H9 (cell line): ENCODE results near the genes CTSV, CCDC180 and ANP32B.

DNA sequence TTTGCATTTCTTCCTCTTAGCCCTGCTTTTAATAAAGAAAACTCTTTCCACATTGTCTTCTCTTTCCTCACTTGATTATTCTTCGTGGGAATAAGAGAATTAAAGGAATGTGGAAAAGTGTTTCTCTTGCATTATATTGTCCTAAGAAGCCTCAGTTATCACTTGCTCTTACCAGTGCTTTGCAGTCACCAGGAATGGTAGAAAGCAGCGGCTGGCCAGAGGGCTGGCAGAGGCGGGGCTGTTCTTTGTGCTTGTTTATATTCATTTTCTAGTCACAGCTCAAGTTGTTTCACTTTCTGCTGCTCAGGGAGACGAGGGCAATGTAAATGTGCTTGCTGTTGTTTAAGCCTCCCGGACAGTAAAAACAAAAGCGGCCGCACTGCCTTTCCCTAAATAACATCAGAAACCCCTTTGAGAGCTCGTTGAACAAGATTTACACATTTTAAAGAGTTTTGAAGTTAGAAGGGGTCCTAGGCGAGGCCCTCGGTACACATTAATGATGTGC lies 164.7 kb downstream of the HSD17B3 start:
- PRO-cap = no peak

GRCh38 chr9:96342294-96342628 lies 40.3 kb upstream of the HSD17B3 start:
- PRO-cap = no peak

- PRO-cap = no peak
These were observed 38.0 kb downstream of the SLC35D2 start for GRCh38 chr9:96345572-96345845.

DNA sequence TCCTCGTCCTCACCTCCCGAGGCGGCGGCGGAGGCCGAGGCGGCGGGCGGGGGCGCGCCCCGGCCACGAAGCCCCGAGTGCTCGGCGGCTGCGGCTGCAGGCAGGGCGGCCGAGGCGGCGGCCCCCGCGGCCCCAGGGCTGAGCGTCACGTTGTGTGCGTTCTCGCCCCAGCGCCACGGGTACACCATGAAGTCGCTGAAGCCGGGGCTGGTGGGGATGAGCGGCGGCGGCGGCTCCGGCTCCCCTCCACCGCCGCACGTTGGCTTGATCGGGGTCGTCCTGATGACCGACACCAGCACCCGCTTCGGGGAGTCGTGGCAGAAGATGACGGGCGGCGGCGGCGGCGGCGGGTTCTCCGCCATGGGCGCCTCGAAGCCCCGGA lies 532 bp downstream of the ZNF367 start:
- PRO-cap = bidirectional peak, plus-strand start at position 320 of the sequence, minus-strand start at position 156 of the sequence

DNA sequence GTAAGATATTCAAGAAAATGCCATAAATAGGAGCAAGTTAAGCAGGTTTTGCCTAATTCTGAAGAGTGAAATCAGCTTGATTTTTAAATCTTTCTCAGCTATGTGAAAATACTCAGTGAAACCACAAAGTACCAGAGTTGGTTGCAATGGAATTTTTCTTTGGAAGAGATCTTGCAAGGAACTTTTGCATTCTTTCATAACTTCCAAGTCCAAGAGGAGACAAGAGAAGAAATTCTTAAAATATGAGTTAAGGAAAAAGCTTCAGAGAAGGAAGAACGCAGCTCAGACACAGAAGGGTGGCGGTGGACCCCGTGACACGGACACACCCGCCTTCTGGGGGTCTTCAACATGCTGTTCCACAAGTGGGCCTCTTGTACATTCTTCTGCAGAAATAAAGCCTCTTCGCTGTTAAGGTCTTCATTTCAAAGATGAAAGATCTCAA lies 64.5 kb downstream of the HABP4 start:
- PRO-cap = no peak

GRCh38 chr9:96649413-96649857 lies 5.7 kb downstream of the PRXL2C start:
- PRO-cap = no peak

DNA sequence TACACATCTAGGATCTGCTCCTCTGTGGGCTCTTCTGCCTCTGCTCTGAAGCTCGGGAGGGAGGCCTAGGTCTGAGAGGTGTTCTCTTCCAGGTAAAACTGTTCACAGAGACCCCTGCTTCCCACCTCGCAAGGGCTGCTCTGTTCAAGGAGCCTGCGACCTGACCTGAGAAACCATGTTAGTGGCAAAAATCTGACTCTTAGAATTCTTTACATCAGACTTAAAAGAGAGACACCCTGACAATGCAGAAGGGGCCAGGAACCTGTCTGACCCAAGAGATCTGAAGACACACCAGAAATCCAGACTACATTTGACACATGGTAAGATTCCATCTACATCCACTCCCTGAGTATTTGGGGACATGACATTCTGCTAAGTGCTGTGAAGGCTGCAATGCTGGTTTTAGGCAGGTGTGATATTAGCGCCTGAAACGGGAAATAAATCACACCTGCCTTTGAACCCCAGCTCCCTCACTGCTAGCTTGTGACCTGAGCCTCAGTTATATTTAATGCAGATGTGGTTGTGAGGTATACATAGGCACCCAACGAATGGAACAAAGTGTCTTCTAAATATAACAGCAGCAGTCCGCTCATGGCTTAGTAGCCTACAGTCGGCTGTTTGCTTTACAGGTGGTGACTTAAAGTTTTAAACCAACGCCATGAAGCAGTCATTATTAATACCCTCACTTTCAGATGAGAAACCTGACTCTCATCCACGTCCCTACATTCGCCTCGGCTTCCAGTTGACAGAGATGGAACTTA lies 808 bp downstream of the ZNF782 start:
- PRO-cap = no peak

DNA sequence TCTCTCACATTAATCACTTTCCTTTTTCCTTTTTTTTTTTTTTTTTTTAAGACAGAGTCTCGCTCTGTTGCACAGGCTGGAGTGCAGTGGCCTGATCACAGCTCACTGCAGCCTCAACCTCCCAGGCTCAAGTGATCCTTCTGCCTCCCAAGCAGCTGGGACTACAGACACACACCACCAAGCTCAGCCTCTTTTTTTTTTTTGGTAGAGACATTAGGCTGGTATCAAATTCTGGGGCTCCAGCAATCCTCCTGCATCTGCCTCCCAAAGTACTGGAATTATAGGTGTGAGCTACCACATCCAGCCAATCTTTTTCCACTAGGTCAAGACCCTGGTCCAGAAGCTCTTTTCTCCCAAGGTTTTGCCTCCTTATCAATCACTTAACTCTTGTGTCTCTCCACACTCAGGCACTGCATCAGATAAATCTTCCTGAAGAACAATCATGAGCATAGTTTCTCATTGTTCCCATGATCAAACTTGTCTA lies 42.2 kb downstream of the CTSV start:
- PRO-cap = no peak

- PRO-cap = bidirectional peak, plus-strand start at chr9:97039313, minus-strand start at chr9:97039139
These were observed at the start of gene CTSV for GRCh38 chr9:97038841-97039909. CTSV (minus strand) TSS chr9:97039142.

DNA sequence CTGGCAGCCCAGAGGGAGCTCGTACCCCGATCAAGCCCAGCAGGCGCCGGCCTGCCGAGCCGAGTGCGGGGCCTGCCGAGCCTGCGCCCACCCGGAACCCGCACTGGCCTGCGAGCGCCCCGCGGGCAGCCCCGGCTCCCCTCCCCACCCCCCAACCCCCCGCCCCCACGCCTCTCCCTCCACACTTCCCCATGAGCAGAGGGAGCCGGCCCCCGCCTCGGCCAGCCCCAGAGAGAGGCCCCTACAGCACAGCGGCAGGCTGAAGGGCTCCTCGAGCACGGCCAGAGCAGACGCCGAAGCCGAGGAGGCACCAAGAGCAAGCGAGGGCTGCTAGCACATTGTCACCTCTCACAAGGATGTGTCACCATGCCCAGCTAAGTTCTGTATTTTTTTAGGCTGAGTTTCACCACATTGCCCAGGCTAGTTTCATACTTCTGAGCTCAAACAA lies 36.1 kb upstream of the CCDC180 start:
- PRO-cap = unidirectional peak, plus-strand start at position 284 of the sequence

GRCh38 chr9:97307465-97308292 lies at the start of gene CCDC180:
CCDC180 (plus strand) TSS chr9:97307659.
- PRO-cap = no peak

GRCh38 chr9:97406673-97407151 lies 5.2 kb upstream of the TDRD7 start:
- PRO-cap = no peak

GRCh38 chr9:97557479-97558238 lies 56.2 kb downstream of the TMOD1 start:
- PRO-cap = no peak

- PRO-cap = no peak
These were observed 64.3 kb downstream of the TMOD1 start for GRCh38 chr9:97565663-97566326.

- PRO-cap = no peak
These were observed 32.6 kb downstream of the TSTD2 start for GRCh38 chr9:97600537-97601084.

DNA sequence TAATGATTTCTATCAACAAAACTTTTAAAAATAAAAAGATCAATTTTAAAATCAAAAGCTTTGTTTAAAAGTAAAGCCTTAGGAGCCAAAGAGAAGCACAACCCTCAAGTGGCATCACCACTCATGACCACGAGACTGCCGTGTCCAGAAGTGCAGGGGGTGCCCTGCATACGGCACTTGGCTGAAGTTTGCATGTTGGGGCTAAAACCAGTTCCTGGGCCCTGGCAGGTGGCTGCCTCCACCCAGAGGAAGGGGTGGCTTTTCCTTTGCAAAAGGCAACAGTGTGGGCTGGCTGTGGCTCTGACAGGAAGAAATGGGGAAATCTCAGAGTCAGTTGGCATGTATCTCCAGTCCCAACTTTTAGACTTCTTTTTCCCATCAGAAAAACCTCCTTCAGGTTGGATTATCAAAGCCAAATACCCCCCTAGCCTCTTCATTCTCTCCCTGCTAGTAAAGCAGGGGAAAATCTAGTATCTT lies 15.2 kb downstream of the TRMO start:
- PRO-cap = no peak

DNA sequence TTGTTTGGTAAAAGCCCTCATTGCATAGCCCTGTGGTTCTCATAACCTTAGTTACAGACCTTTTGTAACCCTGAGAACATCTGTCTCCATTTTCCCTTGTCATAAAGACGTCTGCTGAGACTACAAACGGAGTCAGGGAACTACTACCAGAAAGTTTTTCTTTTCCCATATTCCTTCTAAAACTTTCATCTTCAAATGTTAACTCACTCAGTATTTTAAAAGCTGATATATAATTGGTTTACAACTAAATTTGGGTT lies 1.3 kb upstream of the ANP32B start:
- PRO-cap = no peak

DNA sequence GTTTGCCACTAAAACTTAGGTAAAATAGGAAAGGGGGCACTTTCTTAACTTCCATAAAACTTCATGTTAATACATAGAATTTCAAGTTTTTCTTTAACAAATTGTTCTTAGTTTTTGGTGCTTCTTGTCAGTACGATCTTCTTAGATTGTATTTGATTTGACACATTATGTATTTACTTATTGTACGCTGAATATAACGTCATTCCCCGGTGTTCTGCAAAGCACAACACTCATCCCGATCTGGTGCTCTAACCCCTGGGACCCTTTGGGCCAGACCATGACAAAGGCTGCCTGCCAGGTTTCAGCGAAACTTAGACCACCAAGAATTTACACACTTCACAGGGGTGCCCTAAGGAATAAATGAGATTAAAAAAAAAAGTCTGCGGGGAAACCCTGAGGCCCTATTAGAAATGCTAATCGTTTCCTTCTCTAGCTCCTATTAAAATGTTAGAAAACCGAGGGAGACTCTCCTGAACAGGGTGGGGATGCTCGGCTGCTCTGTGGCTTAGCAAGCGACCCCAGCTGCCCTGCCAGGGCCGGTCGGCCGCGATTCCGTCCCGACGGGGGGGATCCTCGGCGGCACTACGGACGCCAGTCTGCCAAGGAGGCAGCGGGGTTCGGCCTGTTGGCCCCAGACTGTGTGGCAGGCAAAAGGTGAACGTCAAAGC lies 843 bp upstream of the ANP32B start:
- PRO-cap = unidirectional peak, plus-strand start at position 582 of the sequence

GRCh38 chr9:97982832-97983602 lies at the start of gene ANP32B:
ANP32B (plus strand) TSS chr9:97983341.
- PRO-cap = bidirectional peak, plus-strand start at chr9:97983342, minus-strand start at chr9:97983030

- PRO-cap = no peak
These were observed 26.5 kb downstream of the NANS start for GRCh38 chr9:98082861-98083671.